Measurements from ENCODE around the genes TMEM132E, NLE1, AP2B1 and CCL5.

DNA sequence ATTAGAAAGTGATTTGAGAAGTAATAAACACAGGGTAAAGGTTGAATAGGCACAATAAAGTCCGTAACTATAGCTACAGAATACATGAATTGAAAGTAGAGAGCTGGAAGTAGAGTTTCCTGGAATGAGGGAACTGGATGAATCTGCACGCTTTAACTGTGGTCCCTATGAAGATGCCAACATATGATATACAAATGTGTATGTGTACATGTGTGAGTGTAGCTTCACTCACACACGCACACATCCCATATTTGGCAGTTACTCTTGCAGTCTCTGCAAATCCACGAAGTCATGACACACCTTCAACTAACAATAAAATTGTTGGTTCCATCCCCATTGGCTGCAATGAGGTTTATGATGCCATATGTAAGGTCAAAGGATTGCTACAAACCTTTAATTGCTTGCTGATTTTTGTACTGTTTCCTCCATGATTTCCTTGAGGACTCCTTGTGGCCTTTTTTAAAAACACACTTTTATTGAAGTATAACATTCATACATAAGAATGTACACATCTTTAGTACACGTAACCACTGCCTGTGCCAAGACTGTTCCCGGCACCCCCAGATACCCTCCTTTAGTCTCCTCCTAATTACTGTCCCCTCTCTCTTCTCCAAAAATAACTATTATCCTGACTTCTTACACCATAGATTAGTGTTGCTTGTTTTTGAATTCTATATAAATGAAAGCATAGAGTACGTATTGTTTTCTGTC is 22.0 kb downstream of the MYO1D start:
- PRO-cap, 4 experiments = no peak in any of the 4 experiments
- RAMPAGE, long total RNA, 2 experiments = no peak in any of the 2 experiments
- RRBS = no CpG with 5 or more reads among the region's 7 CpGs

DNA sequence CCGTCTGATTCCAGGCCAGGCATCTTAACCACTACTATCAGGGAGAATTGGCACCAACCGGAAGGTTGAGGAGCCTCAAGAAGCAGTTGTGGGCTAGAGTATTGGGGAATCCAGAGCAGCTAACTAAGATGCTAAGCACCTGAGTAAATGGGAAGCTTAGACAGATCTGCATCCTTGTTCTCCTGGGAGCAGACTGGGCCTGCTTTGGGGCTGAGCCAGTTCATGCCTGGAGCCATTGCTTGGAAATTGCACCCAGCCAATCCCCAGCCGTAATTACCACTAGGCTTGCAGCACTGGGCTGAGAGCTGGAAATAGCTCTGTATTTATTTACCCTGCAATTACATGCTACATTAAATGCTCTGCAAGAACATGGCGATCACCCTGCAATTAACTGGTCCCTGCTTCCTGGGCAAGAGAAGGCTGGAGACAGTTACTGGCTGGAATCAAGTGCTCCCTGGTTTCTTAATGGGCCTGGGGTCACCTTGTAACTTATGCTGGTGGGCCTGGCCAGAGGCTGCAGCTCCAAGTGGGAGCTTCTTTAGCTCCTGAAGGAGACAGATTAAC is 273.1 kb upstream of the CCL2 start:
- PRO-cap, 4 experiments = no peak in any of the 4 experiments
- RAMPAGE, long total RNA, 2 experiments = no peak in any of the 2 experiments
- RRBS = no CpG with 5 or more reads among the region's 4 CpGs

- PRO-cap, 4 experiments = no peak in any of the 4 experiments
- RAMPAGE, long total RNA, 2 experiments = no peak in any of the 2 experiments
- RRBS = no CpG with 5 or more reads among the region's 23 CpGs
Observed at GRCh38 chr17:34298144-34298522, 12.6 kb downstream of the CCL11 start.

- PRO-cap, 4 experiments = no peak in any of the 4 experiments
- RAMPAGE, long total RNA, 2 experiments = no peak in any of the 2 experiments
- RRBS = no CpG with 5 or more reads among the region's 8 CpGs
Observed at GRCh38 chr17:34571724-34572092, 7.7 kb upstream of the TMEM132E start.

- PRO-cap, 4 experiments = peak in 3 of 4 experiments; most common plus-strand start chr17:34579586 (in 1); most common minus-strand start chr17:34579328 (in 2)
- RAMPAGE, long total RNA, 2 experiments = no peak in any of the 2 experiments
- RRBS = 2% methylated on average over 12 of the region's 66 CpGs
Observed at GRCh38 chr17:34579123-34579749, at the start of gene TMEM132E. Gene TMEM132E (plus strand): TSS chr17:34579582.

DNA sequence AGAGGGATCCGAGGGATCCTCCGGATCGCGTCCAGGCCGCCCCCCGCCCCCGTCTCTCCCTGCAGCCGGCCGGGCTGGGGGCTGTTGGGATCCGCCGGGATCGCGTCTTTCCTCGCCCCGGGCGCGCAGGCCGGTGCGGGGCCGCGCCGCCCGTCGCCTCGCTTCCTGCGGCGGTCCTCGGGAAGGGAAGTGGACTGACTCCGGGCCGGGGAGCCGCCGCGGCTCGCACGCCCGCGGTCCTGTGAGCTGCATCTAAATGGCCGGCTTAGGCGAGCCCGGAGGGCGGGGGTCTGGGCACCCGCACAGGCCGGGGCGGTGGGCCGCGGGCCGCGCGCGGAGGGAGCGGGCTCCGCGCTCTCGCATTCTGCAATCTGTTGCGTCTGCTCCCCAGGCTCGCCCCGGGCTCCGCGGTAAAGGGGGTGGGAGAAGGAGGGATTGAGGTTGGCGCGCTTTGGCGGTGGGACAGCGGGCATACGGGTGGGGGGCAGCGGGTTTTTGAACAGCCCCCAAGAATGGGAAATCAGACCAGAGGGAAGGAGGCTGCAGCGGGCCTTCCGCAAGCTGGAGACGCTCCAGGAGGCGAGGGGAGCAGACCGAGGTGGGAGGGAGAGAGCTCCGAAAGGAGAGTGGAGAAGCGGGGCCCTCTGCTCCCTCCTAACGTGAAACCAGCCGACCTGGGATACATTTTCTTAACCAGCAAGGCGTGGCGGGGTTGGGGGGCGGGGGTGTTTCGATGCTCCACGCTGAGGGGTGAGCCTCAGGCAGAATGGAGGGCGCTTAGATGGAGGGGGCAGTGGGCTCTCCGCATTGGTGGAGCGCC is 2.3 kb downstream of the TMEM132E start:
- PRO-cap, 4 experiments = no peak in any of the 4 experiments
- RAMPAGE, long total RNA, 2 experiments = no peak in any of the 2 experiments
- RRBS = 2% methylated on average over 39 of the region's 82 CpGs

DNA sequence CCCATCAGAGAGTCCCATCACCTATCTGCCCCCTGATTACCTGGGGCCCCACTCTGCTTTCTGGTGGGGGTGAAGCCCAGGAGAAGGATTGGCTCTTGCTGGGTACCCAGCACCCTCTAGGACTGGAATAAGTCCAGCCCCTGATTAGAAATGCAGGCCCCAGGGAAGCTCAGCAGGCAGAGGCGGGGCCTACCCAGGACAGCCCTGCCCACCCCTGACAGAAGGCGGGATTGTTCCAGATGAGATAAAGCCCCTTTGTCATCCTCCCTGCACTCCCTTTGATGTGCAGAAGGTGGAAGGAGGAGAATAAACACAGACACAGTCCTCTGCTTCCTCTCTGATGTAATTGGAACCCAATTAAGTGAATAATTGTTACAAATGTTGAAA is 19.0 kb downstream of the TMEM132E start:
- PRO-cap, 4 experiments = no peak in any of the 4 experiments
- RAMPAGE, long total RNA, 2 experiments = no peak in any of the 2 experiments
- RRBS = no CpG with 5 or more reads among the region's 2 CpGs

DNA sequence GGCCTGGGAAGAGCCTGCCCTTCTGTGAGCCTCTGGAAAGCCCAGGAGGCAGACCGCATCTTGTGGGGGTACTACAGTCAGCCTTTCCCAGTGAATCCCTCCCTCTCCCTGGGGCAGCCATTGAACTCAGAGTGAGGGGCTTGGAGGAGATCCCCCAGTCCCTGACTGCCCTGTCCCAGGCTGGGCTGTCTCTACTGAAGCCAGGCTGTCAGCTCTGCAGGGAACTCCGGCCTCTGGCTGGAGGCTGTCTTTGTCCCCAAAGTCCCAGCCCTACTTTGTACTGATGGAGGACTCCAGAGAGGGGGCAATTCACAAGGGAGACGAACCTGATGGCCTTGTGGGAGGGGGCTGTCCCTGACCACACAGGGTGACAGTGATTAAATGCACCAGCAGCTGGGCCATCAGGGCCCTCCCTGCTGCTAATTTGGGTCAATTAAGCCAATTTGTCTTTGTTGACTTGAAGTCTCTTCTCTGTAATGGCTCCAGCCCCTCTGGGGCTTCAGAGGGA is 21.9 kb downstream of the TMEM132E start:
- PRO-cap, 4 experiments = no peak in any of the 4 experiments
- RAMPAGE, long total RNA, 2 experiments = no peak in any of the 2 experiments
- RRBS = no CpG with 5 or more reads among the region's 3 CpGs

- PRO-cap, 4 experiments = no peak in any of the 4 experiments
- RAMPAGE, long total RNA, 2 experiments = no peak in any of the 2 experiments
- RRBS = no CpG with 5 or more reads among the region's 10 CpGs
Observed at GRCh38 chr17:35011150-35012207, 31.2 kb downstream of the LIG3 start.

DNA sequence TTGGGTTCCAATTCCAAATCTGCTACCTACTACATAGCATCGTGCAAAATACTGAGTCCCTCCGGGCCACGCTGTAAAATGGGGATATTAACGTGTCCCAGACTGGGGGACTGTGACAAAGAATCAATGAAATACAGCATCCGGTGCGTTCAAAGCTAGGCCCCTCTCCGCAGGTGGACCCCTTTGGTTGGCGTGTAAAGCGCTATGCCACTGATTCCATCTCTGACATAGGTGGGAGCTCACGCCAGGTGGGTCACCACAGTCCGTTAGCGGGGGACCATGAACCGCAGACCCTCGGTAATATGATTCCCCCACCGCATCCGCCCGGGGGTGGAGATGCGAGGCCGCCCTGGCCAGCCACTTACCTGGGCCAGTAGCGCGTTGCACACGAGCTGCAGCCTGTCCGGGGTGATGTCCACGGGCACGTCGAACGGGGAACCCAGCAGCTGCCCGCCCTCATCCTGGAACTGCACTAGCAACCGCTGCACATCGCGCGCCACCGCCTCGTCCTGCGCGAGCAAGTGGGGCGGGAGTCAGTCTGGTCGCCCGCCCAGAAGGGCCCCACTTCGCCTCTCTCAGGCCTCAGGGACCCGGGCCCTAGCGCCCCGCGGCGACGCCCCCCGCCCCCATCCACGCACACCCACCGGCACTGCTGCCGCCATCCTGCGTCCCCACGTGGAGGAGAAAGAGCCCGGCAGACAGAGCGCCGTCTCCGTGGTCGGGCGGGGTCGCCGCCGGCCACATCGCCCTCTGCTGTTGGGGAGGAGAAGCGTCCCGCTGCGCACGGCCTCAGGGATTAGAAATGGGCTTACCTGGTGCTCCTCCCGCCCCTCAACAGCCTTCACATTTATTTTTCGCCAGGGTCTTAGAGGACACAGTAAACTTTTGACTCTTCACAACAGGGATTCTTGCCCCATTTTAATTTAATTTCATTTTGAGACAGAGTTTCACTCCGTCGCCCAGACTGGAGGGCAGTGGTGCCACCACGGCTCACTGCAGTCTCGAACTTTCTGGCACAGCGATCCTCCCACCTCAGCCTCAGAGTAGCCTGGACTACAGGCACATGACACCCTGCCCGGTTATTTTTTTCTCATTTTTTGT is at the start of gene NLE1:
NLE1 (minus strand) TSS at position 690 of the 1,101 bp plus-strand sequence.
- PRO-cap, 4 experiments = peak in 4 of 4 experiments; most common minus-strand start position 684 of the sequence (in 4)
- RAMPAGE, long total RNA, 2 experiments = start-site peak on the minus strand in 1 of 2 experiments, centred at position 687 of the sequence, 26 reads per replicate
- RRBS = 2% methylated on average over 29 of the region's 74 CpGs

DNA sequence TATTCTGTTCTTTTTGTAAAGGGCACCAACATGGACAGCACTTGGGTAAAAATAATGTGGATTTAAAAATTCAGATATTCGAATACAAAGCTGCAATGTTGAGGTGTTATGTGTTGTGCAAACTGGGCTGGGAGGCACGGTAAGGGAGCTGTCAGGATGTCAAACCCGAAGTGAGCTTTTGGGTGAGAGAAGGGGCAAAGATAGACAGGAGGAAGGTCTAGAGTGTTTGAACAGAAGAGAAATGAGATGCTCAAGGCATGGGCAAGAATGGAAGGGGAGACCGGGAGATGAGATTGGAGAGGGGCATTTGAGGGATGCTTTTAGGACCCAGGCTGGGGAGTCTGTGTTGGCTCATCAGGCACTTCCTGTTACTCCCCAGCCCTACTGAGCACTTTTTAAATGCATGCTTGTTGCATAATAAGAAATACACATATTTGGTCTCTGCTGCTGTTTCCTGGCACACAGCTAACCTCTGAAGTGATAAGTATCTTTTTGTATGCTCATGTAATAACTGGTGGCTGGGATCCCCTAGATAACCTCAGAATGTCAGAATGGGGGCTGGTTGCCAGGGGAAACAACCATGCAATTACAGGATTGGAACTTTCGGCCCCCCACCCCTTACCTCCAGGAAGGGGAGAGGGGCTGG is 13.7 kb downstream of the UNC45B start:
- PRO-cap, 4 experiments = no peak in any of the 4 experiments
- RAMPAGE, long total RNA, 2 experiments = no peak in any of the 2 experiments
- RRBS = no CpG with 5 or more reads among the region's 5 CpGs

DNA sequence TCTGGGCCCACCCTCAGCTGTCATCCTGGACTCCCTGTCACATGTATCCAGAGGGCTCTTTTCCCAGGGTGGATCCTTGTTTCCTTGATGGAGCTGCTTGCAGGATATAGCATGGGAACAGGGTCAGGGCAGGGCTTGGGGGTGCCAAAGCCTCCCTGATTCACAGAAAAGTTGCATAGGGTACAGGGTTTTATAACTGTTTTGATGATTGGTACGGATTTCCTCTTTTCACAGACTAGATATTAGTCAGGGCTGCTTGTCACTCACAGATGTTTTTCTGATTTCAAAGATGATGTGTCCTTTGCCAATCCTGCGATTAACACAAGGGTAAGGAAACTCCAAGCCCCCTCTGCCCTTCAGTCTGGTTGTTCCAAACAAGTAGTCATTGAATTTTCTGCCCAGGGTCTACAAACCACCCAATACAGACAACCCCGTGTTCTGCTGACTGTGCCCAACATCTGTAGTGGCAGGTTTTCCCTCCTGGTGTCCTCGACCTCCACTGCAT is 20.6 kb upstream of the SLC35G3 start:
- PRO-cap, 4 experiments = no peak in any of the 4 experiments
- RAMPAGE, long total RNA, 2 experiments = no peak in any of the 2 experiments
- RRBS = no CpG with 5 or more reads among the region's 4 CpGs

DNA sequence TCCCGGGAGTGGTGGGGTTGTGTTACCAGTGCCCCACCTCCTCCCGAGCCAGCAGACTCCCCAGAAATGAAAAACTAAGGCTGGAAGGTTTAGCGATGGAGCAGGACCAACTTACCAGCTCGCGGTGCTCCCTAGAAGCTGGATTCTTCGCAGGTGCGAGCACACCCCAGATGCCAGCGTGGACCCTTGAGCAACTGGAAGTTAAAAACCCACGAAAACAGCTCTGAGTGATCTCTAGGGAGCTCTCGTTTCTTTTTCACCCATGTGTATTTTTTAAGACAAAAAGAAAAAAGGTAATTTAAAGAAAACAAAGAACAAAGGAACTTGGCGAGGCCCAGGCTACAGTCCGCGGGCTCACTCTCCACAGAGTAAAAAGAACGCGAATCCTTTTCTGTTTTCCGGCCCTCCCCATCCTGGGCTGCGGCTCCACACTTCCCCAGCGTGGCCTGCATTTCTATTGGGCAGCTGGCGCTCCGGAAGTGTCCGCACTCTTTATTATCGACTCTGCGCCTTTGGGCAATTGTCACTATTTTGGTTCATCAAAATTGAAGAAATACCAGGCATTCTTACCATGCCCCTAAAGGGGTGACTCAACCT is 588 bp upstream of the SLFN12 start:
- PRO-cap, 4 experiments = peak in 2 of 4 experiments; most common plus-strand start position 136 of the sequence (in 1); most common minus-strand start position 126 of the sequence (in 1)
- RAMPAGE, long total RNA, 2 experiments = start-site peak on the minus strand in 1 of 2 experiments, centred at position 378 of the sequence, 49 reads per replicate
- RRBS = 3% methylated on average over 5 of the region's 23 CpGs

GRCh38 chr17:35447374-35448114 is 1.0 kb downstream of the SLFN13 start:
- PRO-cap, 4 experiments = no peak in any of the 4 experiments
- RAMPAGE, long total RNA, 2 experiments = no peak in any of the 2 experiments
- RRBS = no CpG with 5 or more reads among the region's 12 CpGs

- PRO-cap, 4 experiments = no peak in any of the 4 experiments
- RAMPAGE, long total RNA, 2 experiments = no peak in any of the 2 experiments
- RRBS = no CpG with 5 or more reads among the region's 5 CpGs
Observed at GRCh38 chr17:35479932-35480414, 31.4 kb upstream of the SLFN13 start.

DNA sequence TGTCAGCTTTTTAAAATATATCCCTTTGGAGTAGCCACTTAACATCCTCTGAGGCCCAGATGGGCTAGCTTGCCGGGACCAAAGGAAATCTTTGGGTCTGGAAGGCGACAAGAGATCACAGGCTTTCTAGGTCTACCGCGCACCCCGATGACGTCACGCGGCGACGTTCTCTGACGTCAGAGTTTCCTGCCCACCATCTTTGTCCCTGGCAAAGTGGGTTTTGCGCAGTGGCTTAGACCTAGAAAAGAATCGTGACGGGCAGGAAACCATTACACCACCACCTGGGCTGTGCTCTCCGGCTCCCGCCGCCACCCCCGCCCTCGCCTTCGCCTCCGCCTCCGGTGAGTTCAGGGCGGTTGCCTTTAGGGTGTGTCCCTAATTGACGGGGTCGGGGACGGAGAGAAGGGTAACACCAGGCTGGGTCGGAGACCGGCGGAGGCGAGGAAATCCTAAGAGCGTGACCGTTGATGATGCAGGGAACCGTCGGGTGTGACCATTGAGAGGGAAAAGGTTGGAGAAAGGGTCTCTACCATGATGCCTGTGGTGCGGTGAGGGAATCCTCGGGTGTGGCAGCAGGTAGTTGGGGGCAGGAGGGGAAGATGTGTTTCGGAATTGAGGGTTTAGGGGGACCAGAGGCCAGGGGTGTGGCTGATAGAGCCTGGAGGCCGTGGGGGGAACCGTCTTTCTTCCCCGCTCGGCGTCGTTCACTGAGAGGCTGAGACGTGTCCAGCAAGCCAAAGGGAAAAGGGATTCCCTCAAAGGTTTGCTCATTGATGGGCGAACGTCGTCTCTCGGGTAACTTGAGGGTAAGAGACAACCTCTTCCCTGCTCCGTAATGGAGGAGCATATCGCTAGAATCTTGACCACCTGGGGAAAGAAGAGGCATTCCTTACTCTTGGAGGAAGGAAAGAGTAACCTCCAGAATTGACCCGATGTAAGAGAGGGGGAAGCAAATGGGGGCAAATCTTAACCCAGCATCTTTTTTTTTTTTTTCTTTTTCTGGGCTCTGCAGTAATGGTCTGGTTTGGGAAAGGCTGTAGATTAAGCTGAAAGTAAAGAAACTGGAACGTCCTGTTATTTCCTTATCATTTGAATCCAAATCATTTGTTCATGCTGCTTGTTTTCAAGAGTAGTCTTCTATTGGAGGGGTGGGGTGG is at the start of gene AP2B1:
AP2B1 (plus strand) TSS at position 235 of the 1,157 bp plus-strand sequence.
- PRO-cap, 4 experiments = peak in 4 of 4 experiments; most common plus-strand start position 248 of the sequence (in 4); most common minus-strand start position 149 of the sequence (in 4)
- RAMPAGE, long total RNA, 2 experiments = no peak in any of the 2 experiments
- RRBS = 2% methylated on average over 11 of the region's 52 CpGs

GRCh38 chr17:35823963-35824341 is 14.7 kb downstream of the TAF15 start:
- PRO-cap, 4 experiments = no peak in any of the 4 experiments
- RAMPAGE, long total RNA, 2 experiments = no peak in any of the 2 experiments
- RRBS = no CpG with 5 or more reads among the region's 5 CpGs

DNA sequence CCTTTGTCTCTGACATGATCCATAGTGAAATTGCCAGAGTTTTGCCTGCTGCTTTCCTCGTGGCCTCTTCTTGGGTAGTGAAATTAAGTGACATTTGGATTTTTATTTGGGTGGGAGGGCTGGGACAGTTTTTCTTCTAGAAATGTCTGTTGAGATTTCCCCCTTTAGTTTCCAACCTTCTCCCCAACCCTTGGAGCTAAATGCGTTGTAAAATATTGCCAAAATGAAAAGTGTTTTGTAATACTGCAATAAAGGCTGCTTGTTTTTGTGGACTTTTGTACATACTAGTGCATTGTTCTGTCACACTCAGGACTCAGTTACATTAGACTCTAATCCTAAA is 21.8 kb downstream of the HEATR9 start:
- PRO-cap, 4 experiments = no peak in any of the 4 experiments
- RAMPAGE, long total RNA, 2 experiments = no peak in any of the 2 experiments
- RRBS = no CpG with 5 or more reads among the region's 2 CpGs

DNA sequence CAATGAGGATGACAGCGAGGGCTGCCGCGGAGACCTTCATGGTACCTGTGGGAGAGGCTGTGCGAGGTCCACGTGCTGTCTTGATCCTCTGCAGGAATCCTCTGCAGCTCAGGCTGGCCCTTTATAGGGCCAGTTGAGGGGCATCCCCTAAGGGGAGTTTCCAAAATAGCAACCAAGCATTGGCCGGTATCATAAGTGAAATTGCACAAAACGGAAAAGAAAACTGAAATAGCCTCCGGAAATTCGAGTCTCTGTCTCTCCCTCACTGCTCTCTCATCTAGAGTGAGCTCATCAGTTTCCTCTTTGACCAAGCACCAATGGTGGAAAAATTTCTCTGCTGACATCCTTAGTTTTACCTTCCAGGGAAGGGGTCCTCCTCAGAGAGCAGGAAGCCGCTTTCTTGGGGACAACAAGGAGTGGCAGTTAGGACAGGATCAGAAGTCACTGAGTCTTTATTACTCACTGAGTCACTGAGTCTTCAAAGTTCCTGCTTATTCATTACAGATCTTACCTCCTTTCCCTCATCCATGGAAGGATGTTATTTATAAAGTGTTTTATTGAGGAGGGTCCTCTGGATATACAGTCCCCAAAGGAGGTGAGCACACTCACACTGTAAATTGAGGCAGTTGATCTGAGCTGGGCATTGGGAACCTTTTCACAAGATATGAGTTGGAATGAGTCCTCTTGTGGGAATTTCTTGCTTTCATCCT is at the start of gene CCL5:
CCL5 (minus strand) TSS at position 95 of the 710 bp plus-strand sequence.
- PRO-cap, 4 experiments = peak in 4 of 4 experiments; most common plus-strand start position 235 of the sequence (in 1); most common minus-strand start position 92 of the sequence (in 2)
- RAMPAGE, long total RNA, 2 experiments = no peak in any of the 2 experiments
- RRBS = no CpG with 5 or more reads among the region's 10 CpGs

DNA sequence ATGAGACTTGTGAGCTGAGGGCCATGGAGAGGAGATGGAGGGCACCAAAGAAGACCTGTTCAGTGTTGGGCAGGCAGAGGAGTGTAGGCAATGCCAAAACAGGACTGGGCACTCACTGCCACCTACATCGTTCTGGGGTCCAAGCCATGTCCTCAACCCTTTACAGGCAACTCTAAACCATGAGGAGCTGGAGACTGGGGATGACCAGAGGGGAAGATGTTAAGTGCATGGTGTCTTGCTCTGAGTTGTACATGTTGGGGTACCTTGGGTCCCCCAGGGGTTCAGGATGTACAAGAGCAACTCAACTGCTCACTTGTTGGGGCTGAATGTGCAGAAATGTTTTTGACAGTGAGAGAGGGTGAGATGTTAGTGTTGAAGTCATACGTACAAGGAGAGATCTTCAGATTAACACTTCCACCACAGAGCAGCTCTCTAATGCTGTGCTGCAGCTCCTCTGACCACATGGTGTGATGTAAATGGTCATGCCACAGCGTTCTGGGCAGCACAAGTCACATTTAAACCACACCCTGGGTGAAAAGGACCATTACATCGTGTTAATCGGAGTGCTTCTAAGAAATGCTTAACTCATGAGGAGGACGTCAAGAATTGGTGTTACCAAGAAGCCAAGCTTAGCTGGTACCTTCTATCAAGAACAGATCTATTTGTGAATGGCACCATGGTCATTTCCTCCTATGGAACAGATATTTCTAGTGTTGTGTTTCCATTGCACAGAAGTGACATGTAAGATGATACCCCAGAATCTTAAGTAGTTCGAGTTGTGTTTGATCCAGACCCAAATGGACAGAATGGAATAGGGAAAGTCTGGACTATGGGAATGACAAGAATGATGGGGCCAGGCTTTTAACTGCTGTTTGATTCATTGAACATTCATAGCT is 2.5 kb downstream of the CCL18 start:
- PRO-cap, 4 experiments = no peak in any of the 4 experiments
- RAMPAGE, long total RNA, 2 experiments = no peak in any of the 2 experiments
- RRBS = no CpG with 5 or more reads among the region's 7 CpGs

All from uterus (tissue), 7 donors.